Pericardium fibroblast (primary cell): ENCODE measurements around a stretch of chr5.

GRCh38 chr5:16740777-16741229 lies 124.0 kb upstream of the RETREG1 start:
- RAMPAGE, long total RNA = no peak

- RAMPAGE, long total RNA = no peak
These were observed 152.1 kb upstream of the RETREG1 start for GRCh38 chr5:16768876-16769301.

GRCh38 chr5:17151751-17152084 lies 65.7 kb upstream of the BASP1 start:
- RAMPAGE, long total RNA = no peak

- RAMPAGE, long total RNA = no peak
These were observed 5.2 kb downstream of the BASP1 start for GRCh38 chr5:17222533-17223114.

GRCh38 chr5:17229239-17229733 lies 11.9 kb downstream of the BASP1 start:
- RAMPAGE, long total RNA = no peak

GRCh38 chr5:17305839-17306673 lies 88.6 kb downstream of the BASP1 start:
- RAMPAGE, long total RNA = no peak

- RAMPAGE, long total RNA = no peak
These were observed 93.9 kb downstream of the BASP1 start for GRCh38 chr5:17311309-17311655.

- RAMPAGE, long total RNA = no peak
These were observed 136.8 kb downstream of the BASP1 start for GRCh38 chr5:17354087-17354767.

- RAMPAGE, long total RNA = no peak
These were observed 55.6 kb downstream of the H3Y2 start for GRCh38 chr5:17436261-17436656.

GRCh38 chr5:17443803-17444258 lies 48.0 kb downstream of the H3Y2 start:
- RAMPAGE, long total RNA = no peak

GRCh38 chr5:18049318-18049549 lies 393.6 kb upstream of the H3Y1 start:
- RAMPAGE, long total RNA = no peak

DNA sequence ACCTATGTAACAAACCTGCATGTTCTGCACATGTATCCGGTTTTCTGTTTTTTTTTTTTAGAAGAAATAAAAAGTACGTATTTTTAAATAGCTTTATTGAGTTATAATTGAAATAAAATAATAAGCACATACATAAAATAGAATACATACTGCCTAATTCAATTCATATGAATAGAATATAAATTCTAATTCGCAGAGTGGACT lies 469.7 kb upstream of the H3Y1 start:
- RAMPAGE, long total RNA = no peak

DNA sequence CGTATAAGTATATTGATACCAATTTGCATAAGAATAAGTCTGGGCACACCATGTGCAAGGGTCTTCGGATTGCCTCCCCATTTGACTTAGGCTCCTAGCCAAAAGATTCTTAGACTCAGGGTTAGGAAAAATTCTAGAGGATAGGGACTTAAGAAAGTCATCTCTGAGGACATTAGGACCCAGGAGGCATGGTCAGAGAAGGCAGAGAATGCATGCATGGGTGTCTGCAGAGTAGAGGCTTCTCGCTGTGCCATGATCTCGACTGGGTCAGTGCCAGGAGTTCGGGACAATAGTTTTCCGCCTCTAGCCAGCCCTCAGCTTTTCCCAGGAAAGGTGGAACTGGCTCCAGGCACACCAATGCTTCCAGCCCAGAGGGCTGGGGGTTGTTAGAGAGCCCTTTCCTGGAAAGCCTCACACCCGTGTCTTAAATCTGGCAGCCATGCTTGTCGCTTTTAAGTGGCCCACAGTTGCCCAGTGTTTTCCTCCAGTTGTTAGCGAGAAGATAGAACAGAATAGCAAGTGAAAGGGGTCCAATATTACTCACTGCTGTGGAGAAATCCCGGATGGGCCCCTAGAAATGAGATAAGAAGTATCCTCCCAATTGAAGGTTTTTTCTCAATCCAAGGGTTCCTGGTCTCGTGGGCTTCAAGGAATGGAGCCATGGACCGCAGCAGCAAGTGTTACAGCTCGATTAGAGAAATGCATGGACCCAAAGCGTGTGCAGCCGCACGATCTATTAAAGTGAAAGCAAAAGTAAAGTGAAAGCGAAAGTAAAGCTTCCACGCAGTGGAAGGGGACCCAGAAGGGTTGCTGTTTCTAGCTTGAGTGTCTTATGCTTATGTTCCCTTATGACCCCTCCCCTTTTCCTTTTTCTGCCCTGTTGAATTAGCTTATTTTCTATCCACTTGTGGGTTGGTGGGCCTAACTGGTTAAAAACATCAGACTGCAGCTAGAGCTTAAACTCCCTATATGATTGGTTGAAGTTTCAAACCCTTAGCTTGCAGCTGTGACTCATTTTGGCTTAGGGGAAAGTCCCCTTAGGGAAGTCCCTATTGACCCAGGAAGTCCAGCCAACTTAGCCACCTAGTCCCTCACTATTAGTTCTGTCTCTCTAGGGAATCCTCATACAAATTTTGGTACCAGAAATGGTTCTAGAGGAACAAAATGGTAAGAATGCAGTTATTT lies 1090.2 kb upstream of the H3Y1 start:
- RAMPAGE, long total RNA = no peak

DNA sequence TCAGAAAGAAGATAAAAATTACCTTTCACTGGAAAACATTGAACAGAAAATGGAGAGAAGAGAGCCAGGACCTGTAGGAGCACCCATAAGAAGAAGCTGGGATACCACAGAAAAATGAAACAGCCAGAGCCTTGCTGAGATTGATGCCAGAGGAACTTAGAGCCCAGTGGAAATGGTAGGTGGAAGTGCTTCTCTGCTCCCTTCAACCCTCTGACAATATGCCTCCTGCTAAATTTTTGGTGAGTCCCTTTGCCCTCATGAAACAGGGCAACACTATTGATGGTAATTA lies 803.9 kb downstream of the CDH18 start:
- RAMPAGE, long total RNA = no peak

DNA sequence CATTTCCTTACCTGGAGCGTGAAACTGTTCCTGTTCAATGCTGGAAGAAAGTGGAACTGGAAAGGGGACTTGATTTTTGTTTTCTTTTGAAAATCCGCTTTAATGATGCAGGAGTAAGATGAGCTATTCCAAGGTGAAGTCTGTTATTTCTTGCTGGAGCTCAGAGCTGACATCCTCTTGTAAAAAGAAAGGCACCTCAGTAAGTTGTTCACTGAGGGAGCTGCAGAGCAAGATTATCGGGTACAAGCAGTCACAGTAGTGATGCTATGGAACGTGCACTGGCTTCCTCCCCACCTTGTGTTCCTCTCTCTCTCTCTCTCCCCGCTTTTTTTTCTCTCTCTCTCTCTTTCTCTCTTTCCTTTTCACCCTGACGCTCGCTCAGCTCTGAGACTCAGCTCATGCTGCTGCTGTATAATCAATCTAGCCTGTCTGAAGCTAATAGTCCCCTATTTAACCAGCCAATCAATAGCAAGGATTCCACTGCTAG lies 587.5 kb upstream of the CDH18 start:
- RAMPAGE, long total RNA = no peak

- RAMPAGE, long total RNA = no peak
These were observed 1368.6 kb downstream of the CDH12 start for GRCh38 chr5:21484479-21484986.

DNA sequence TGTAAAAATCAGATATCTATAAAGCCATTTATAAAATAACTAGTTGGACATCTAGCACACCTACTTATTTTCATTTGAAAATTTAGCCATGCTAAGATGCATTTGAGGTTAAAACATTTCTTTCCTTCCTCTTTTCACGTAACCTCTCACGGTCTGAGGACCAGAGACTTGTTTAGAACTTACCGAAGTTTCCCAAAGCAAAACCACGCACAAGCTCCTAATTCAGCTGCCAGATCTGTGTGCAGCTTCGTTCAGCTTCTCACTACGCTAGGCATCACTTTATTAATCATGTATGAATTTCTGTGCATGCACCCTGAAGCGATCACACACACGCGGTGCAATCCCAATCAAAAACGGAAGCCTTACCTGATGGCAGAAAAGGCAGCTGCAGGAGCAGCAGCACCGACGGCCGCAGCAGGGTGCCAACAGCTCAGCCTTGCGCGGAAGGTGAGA lies 426 bp downstream of the CDH12 start:
- RAMPAGE, long total RNA = no peak

DNA sequence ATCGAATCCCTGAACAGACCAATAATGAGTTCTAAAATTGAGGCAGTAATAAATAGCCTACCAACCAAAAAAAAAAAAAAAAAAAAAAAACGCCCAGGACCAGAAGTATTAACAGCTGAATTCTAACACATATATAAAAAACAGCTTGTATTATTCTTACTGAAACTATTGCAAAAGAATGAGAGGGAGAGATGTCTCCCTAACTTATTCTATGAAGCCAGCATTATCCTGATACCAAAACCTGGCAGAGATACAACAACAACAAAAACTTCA lies 327.7 kb downstream of the PRDM9 start:
- RAMPAGE, long total RNA = no peak

DNA sequence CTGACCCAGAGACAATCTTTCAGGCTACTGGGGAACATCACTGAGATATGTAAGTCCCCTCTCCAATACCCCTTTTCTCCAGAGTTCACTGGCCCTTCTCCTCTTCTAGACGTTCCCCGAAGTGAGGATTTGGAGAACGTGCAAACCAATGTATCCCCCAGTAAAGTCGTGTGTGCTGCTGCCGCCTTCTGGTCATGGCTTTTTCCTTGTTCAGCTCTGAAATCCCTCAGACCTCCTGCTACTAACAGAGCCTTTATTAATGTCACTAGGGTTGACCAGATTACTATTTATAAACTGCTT lies 1028.7 kb downstream of the CDH9 start:
- RAMPAGE, long total RNA = no peak

DNA sequence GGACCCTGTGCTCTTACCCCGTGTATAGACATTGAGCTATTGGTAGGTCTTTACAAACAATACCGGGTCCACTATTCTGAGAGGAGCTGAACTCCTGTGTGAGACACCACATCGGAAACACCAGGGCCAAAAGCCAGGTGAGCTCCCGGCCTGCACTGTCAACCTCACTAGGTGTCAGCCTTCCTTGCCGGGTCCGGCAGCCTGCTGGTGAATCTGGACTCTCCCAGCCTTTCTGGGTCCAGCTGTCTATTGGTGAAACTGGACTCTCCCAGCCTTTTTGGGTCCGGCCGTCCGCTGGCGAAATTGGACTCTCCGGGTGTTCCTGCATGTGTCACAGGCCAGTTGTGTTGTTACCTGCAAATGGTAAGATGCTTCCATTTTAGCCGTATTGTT lies 801.5 kb downstream of the CDH9 start:
- RAMPAGE, long total RNA = no peak